Pulmonary artery (tissue), 1 donor: ENCODE measurements around the genes VMO1, SLC13A5 and C17orf49.

DNA sequence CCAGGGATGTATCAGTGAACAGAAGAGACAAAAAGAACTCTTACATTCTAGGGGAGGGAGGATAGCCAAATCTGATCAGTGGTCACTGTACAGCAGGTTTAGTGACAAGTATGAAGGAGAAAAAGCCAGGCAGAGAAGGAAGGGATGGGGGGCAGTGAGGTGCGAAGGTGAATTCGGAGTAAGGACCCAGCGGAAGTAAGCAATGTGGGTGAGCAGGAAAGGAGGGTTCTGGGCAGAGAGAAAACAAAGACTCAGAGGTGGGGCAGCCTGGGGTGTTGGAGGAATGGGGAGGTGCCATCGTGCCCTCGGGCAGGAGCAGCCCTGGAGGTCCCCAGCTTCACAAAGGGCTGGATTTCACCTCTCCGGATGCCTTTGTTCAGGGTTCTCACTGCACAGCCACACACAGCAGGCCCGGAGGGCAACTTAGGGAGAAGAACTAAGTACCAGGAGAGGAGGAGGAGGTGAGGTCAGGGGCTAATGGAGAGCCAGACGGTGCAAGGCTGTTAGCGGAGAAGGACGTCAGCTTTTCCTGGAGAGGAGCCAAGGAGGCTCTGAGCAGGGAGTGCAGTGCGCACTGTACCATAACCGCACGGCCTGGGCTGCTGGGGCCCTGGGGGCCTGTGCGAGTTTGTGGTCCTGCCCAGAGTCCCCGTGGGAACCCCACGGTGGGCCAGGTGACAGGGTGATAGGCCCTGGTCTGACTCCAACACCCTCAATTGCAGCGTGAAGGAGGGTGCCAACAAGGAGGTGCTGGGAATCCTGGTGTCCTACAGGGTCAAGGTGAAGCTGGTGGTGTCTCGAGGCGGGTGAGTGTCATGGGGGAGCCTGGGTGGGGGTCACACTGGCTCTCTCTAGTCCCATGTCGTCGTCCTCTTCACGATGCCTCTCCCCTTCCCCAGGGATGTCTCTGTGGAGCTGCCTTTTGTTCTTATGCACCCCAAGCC, 9.3 kb downstream of the ARRB2 start:
- PRO-cap: no peak

DNA sequence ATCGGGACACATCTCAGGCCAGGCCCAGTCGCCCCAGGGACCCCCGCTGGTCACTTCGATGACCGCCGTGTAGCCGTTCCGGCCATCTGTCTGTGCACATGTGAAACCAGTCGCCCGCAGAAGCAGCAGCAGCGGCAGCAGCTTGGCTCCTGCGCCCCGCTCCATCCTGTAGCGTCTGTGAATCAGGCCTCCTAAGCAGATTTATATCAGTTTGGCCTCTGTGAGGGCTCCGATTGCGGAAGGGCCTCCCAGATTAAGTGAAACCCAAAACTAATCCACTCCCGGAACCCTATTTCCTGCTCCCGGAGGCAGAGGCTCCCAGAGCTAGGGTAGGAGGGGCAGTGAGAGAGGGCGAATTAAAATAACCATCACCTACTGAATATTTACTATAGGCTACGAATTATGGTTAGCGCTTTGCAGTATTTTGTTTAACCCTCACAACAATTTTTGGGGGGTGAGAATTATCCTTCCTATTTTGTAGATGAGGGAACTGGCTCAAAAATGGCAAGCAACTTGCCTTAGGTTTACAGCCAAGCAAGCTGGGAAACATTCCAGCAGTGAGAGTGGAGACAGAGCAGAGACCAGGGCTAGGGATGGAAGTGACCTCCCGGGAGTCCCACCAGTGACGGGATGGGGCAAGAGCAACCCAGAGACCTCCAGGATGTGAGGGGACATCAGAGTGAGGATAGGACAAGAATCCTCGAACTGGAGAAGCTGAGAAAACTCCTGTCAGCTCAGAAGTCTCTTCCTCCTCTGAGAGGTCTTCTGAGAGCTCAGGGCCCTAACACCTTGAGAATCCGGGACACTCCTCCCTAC, at the start of gene VMO1:
Gene VMO1, minus strand, starts transcription at position 177 of the 816 bp plus-strand sequence.
- PRO-cap: no peak

GRCh38 chr17:4796323-4796555, 275 bp downstream of the PSMB6 start:
- PRO-cap: no peak

- PRO-cap: no peak
Measured at GRCh38 chr17:4833970-4834712, 1.0 kb downstream of the MINK1 start.

- PRO-cap: no peak
Measured at GRCh38 chr17:4893901-4894567, 5.3 kb upstream of the C17orf107 start.

- PRO-cap: unidirectional peak, minus-strand start at chr17:4901775
Measured at GRCh38 chr17:4901432-4902178, 1.3 kb downstream of the CHRNE start.

DNA sequence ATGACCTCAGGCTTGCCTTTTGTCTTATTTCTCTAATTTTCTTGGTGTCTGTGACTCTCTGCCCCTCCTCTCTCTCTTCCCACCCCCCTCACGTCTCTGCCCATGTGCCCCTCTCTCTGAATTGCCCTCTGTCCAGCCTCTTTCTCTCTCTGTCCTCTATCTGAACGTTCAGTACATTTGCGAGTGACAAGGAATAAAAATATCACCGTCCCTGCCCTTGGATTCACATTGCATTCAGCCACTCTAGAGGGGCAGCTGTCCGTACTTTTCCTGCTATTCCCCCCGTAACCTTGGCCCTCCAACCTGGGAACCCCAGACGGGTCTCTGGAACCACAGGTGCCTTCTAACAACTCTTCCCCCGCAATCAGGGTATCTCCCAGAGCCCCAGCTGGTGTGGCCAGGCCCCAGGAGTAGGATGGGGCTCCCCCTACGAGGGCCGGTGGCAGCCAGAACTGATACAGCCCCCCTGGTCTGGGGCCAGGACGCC, 1.8 kb downstream of the KIF1C start:
- PRO-cap: no peak

DNA sequence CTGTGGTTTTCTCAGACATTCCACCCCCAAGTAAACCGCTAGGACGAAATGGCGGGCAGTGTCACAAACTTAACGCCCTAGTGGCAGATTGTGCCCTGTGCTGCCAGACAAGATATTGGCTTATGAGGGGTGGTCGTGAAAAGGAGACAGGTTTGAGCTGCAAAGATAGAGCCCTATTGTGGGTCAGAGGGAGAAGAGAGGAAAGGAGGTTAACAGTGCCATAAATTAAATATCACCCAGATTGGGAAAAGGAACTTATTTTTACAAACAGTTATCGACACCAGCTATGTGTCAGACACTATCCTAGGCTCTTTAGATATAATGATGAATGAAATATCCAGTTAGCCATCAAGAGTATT, 588 bp downstream of the ZFP3 start:
- PRO-cap: no peak

GRCh38 chr17:5200234-5200875, 8.7 kb upstream of the ZNF594 start:
- PRO-cap: no peak

DNA sequence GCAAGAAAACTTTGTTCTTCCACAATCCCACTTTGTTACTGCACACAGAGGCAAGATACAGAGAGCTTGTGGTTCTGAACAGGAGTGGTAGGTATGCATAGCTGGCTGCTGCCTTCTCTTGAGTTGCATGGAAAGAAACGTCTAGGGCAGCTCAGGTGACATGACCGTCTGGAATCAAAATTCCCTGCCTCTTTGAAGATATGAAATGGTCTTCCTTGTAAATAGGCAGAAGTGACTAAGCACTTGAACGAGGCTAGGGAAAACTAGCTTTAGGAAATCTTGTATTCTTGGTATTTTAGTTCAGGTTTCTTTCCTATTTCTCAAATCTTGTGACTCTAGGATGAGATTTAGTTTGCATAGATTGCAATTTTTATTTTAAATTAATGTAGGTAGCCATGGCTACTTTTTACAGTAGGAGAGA, 1.9 kb downstream of the RABEP1 start:
- PRO-cap: no peak

GRCh38 chr17:5508706-5509398, 8.0 kb upstream of the ENSG00000286190 start:
- PRO-cap: no peak

DNA sequence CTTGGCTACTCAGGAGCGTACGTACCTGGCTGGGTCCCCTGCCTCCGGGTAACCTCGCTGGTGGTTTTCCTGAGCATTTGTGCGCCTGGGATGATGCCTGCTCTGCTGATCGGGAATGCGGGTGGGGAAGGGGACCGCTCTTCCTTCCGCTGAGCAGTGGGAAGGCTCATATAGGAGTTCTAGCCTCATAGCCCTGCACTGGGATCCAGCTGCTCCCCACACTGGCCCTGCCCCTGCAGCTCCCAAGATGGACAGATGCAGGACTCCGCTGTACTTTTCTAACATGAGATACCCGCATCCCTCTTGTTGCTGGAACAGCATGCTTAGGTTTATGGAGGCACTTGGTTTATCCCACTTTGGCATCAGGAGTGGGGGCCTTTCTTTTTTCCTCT, 1.1 kb downstream of the WSCD1 start:
- PRO-cap: no peak

GRCh38 chr17:6567264-6567838, 11.0 kb upstream of the PITPNM3 start:
- PRO-cap: no peak

GRCh38 chr17:6591494-6592071, 35.2 kb upstream of the PITPNM3 start:
- PRO-cap: no peak

- PRO-cap: no peak
Measured at GRCh38 chr17:6642813-6643338, 2.0 kb downstream of the TXNDC17 start.

DNA sequence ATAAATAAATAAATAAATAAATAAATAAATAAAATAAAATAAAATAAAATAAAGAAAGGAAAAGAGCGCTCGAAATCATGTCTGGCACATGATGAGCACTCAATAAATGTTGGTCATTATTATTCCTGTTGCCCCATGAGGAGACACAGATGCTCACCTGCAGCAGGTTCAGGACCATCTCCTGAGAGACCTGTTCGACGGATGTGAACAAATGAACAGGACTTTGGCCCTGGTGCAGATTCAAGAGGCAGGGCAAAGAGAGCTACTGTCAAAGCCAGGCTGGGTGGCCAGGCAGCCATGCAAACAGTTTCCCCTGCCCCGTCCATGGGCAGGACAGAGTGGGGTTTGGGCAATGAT, 14.1 kb downstream of the SLC13A5 start:
- PRO-cap: no peak

GRCh38 chr17:6710348-6710835, 2.8 kb downstream of the SLC13A5 start:
- PRO-cap: no peak

GRCh38 chr17:6712930-6714212, at the start of gene SLC13A5:
TSS of gene SLC13A5 (minus strand) at chr17:6713369.
- PRO-cap: no peak

GRCh38 chr17:7014160-7015227, at the start of gene C17orf49:
TSS of gene C17orf49 (plus strand) at chr17:7014782.
- PRO-cap: bidirectional peak, plus-strand start at chr17:7014782, minus-strand start at chr17:7014603; bidirectional peak, plus-strand start at chr17:7015098, minus-strand start at chr17:7014945

DNA sequence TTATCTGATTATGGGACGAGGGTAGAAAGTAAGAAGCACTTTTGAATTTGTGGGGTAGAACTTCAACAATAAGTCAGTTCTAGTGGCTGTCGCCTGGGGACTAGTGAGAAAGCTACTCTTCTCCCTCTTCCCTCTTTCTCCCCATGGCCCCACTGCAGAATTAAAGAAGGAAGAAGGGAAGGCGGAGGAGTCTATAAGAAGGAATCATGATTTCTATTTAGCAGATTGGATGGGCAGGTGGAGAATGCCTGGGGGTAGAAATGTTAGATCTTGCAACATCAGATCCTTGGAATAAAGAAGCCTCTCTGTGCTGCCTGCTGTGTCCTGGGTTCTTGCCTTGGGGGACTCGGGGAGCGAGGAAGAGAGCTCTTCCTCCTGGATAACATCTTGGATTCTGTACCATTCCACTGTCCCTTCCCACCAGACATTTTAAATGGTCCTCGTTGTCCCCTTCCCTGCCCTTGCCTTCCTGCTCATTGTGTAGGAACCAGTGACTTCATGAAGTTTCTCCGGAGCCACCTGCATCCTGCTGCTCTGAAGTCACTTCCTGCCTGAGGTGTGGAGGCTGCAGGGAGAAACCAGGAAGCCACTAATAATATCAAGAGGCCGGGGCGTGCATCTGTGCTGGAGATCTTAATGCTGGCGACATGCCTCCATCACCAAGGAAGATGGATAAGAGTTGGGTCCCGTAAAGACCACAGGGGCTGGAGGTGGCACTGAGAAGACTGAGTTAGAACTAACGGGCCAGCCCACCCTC, 6.3 kb upstream of the SLC16A13 start:
- PRO-cap: bidirectional peak, plus-strand start at position 592 of the sequence, minus-strand start at position 471 of the sequence